Parietal lobe (tissue), 2 donors: ENCODE results near the gene TRPV4.

DNA sequence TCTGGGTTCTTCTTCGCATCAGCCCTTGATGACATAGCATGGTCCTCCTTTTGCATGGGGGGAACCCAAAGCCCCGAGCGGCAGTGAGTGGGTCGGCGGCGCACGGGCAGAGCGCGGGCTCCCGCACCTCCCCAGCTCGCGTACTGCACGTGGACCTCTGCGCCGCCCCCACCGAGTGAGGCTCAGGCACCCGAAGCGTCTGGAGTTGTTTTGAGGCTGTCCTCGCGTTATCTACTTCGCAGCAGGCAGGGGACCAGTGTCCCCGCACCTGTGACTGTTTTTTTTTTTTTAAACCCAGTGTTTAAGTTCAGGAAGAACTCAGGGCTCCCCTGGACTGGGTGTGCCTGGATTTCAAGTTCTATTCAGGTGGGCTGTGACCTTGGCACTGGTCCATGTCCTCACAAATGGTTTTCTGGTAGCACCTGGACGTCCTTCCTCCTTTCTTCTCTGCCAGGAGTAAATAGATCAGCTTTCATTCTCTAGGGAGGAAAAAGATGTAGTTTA is 1.3 kb upstream of the FOXN4 start:
- RAMPAGE, long total RNA = no peak

GRCh38 chr12:109446906-109447310 is 30.2 kb downstream of the KCTD10 start:
- RAMPAGE, long total RNA = no peak

- RAMPAGE, long total RNA = no peak
These were observed 28.3 kb downstream of the MMAB start for GRCh38 chr12:109545082-109545400.

DNA sequence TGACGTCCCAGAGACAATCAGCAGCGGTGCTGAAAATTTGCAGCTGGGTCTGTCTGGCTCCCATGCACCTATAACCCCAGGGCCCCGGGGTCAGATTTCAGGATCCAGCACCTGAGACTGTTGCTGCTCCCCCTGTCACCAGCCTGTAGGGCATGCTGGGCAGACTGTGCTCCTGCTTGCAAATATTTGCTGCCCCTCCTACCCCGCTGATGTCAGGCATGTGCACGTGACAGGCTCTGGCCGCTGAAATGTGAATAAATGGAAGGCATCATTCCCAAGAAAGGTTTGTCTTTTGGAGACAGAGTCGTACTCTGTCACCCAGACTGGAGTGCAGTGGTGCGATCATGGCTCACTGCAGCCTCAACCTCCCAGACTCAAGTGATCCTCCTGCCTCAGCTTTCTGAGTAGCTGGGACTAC is 5.9 kb downstream of the MMAB start:
- RAMPAGE, long total RNA = no peak

DNA sequence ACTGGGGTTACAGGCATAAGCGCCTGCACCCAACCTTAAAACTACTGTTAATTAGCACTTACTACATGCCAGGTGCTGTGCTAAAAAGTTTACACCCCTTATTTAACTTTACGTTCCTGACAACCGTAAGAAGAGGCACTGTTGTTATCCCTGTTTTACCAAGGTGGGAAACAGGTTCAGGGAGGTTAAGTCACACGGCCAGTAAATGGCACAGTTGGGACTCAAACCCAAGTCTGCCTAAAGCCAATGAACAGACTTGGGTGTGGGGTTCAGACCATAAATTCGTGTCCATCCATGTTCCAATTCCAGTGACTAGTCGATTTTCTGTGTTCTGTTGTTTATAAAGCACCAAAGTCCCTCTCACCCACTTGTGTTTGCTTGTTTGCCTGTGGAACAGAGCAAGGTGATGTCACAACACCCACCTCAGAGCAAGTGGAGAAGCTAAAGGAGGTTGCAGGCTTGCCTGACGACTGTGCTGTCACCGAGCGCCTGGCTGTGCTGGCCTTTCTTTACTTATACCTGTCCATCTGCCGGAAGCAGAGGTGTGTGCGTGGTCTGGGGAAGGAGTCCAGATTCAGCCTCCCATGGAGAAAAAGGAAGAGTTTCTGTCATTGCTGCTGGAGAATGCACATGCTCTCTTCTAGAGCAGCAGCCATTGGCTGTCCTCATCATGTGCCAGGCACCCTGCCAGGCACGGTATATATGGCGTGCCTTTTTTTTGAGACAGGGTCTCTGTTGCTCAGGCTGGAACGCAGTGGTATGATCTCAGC is 6.0 kb downstream of the MVK start:
- RAMPAGE, long total RNA = no peak

GRCh38 chr12:109580895-109581778 is 7.5 kb downstream of the MVK start:
- RAMPAGE, long total RNA = no peak

DNA sequence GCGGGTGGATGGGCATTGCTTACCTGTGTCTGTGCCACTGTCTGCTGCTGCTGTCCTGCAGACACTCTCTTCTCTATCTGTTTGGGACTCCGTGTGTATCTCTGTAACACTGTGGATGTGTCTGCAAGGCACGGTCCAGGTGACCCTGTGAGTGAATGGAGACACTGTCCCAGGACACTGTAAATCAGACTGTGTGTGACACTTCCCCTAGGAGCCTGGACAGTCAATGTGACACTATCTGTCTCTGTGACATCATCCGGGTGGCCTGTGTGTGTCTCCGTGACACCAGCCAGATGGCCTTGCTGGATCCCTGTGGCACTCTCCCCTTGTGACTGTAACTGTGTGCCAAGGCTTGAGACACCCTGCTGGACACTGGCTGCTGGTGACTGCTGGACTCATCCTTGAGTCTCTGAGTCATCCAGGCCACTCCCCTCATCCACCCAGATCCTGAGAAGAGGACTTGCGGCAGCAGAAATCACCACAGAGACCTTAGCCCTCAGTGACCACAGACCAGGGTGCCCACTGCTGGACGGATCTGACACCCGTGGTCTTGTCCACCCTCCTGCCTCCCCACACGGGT is 51.5 kb downstream of the MVK start:
- RAMPAGE, long total RNA = no peak

DNA sequence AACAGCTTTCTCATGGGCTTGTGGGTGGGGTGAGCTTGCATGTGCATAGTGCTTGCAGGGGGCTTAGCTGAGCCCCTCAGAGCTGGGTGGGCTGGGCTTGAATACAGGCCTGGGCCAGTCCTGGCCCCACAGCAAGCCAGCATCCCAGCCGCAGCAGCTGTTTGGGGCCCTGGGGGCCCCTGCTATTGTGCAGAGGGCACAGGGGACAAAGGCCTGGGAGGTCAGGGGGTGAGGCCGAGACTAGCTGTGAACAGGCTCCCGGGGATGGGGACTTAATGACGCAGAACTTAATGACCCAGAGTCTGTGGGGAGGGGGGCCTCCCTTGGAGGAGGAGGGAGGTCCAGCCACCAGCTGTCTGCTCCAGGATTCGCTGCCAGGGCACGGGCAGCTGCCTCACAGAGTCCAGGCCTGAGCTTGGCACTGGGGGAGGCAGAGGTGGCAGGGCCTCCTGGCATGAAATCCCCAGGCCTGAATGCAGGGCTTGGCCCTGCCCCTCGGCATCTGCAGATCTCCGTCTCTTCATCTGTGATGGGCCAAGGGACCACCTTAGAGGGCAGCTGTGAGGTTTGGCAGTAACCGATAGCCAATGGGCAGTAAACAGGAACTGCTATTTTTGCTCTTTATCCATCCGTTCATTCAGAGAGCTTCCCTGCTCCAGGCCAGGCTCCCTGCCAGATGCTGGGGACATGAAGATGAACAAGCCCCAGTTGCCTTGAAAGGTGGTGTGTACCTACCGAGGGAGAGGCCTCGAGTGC is 6.6 kb downstream of the FAM222A start:
- RAMPAGE, long total RNA = no peak

GRCh38 chr12:109779234-109779781 is 53.9 kb downstream of the TRPV4 start:
- RAMPAGE, long total RNA = no peak

GRCh38 chr12:109783792-109784334 is 49.3 kb downstream of the TRPV4 start:
- RAMPAGE, long total RNA = no peak

GRCh38 chr12:109833045-109833808 is at the start of gene TRPV4:
Gene TRPV4 (minus strand): TSS chr12:109833398.
- RAMPAGE, long total RNA = no peak

DNA sequence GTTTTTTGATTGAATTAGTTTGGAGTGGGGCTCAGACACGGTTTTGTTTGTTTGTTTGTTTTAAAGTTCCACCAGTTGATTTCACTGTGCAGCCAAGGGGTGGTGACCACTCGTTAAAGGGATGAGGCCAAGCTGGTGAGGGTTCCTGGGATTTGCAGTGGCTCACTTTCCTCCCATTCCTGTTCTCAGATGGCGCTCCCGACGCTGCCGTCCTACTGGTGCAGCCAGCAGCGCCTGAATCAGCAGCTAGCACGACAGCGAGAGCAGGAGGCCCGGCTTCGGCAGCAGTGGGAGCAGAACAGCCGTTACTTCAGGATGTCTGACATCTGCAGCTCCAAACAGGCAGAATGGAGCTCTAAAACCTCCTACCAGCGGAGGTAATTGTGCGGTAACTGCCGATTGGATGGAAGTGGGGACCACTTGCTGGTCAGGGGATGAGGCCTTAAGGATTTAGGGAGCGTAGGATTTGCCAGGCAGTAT is 2.8 kb downstream of the TCHP start:
- RAMPAGE, long total RNA = no peak

- RAMPAGE, long total RNA = no peak
These were observed 39.0 kb downstream of the TCHP start for GRCh38 chr12:109939152-109939469.

DNA sequence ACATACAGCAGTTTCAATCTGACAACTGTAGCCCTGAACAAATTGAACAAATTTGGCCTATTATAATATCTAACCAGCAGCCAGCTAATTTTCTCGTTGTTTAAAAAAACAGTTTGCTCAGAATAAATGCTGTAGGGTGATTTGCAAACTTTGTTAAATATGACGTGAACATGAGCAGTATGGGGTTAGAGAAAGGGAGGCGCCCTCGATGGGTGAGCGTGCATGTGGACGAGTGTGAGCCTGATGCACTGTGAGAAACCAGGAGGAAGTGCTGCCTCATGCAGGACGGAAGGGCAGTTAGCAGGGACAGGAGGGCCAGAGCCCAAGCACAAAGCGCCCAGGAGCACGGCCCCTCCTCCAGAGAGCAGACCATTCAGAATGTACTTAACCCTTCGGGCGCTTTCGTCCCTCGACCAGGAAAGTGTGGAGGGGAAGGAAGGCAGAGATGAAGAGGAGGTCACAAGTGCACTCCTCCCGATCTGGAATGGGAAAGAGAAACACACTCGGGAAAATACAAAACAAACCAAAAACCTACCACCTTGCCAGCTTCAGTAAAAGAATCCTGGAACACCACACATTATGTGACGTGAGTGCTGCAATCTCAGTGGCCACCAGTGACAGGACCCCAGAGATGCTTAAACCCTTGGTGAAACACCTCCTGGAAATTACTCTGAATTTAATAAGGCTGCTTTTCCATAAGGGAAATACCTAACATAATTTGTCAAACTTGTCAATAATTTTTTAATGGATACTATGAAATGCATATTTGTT is 45.0 kb downstream of the TCHP start:
- RAMPAGE, long total RNA = no peak

DNA sequence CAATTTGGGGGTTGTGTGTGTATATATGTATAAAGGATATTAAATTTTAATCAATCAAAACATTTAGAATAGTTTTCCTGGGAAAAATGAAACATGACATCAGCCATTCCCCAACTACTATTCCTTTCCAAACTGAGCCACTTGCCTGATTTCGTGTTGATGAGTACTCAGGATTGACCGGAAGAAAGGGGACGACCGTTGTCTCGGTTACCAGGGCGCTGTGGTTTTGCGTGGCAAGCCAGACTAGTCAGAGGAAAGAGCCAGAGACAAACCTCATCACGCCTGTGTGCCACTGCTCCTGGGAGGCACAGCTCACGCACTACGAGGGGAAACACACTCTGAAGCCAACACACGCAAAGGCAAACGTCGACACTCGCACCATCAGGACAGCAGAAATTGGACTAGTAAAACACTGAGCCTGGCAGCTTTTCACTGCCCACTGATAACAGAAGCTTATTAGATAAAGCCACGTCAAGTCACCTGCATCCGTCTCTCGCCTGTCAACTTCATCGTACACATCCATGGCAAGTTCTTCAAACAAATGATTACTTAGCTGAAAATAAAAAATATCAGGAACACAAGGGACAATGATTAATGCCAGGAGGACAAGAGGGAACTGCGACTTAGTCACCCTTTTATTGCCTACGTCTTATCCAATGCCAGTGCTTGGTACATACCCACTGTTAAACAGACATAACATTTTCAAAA is 34.9 kb downstream of the GIT2 start:
- RAMPAGE, long total RNA = no peak

DNA sequence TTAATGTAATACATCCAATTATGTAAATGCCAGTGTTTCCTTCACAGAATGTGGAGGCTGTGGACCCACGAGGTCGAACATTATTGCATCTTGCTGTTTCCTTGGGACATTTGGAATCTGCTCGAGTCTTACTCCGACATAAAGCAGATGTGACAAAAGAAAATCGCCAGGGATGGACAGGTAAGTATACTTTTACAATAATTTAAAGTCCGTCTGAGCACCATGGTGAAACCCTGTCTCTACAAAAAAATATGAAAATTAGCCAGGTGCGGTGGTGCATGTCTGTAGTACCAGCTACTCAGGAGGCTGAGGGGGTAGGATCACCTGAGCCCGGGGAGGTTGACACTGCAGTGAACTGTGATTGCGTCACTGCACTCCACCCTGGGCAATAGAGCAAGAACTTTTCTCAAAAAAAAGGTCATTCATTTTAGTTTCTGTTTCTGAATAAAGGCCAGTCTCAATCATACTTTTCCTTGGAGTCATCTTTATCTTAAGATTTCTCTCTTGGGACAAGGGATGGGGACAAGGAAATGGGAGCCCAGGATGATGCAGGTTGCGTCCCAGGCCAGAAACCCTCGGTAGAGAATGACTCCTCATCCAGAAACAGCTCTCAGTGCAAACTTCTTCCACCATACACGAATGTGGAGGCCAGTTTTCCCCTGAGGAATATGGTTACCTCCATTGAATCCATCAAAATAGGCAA is 12.9 kb downstream of the ANKRD13A start:
- RAMPAGE, long total RNA = no peak

- RAMPAGE, long total RNA = no peak
These were observed 12.0 kb upstream of the C12orf76 start for GRCh38 chr12:110060167-110060781.

DNA sequence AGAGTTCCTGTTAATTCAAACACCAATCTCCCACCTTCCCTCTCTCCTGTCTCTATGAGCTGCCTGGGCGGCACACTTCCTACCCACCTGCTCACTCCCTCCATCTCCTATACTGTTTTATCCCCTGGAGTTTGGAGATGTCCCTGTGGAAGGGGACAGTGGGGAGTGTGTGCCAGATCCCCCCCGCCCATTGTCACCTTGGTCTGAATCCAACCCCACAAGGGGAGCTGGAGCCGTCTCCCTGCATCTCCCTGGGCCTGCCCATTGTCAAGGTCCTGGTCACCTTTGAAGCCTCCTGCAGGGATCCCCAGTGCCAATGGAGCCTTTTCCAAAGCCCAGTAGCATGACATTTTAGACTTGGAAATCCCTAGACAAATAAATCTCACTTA is 30.7 kb upstream of the ATP2A2 start:
- RAMPAGE, long total RNA = no peak

DNA sequence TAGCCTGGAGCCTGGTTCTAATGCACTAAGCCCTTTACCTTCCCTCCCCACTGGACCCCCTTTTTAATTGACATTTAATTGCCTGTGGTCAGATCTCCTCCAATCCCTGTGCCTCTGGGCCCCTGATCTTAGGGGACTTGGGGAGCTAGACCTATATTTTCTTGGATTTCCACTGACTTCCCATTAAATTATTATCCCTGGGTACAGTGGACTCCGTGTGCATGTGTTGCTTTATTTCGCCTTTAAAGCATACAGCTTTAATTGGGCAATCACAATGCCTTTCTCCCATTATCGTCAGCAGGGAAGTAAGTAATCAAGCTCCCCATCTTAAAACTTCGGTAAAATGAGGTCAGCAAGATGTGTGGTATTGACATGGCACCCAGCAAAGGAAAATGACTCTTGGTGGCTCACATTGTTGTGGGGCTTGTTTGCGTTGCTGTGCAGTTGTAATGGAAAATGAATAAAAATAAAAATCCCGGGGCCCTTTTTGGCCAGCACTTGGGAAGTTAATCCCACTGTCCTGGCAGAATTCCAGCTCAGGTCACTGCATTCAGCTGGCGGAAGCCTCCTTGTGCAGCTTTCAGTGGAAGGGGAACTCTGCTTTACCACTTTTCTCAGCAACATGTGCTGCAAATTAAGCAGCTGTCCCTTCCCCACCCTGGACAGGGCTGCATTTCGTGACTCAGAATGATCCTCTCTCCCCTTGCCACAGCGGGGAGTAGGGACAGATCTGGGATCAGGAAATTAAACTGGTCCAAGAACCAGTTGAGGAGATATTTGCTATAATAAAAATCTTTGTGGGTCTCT is 14.0 kb upstream of the ATP2A2 start:
- RAMPAGE, long total RNA = no peak

DNA sequence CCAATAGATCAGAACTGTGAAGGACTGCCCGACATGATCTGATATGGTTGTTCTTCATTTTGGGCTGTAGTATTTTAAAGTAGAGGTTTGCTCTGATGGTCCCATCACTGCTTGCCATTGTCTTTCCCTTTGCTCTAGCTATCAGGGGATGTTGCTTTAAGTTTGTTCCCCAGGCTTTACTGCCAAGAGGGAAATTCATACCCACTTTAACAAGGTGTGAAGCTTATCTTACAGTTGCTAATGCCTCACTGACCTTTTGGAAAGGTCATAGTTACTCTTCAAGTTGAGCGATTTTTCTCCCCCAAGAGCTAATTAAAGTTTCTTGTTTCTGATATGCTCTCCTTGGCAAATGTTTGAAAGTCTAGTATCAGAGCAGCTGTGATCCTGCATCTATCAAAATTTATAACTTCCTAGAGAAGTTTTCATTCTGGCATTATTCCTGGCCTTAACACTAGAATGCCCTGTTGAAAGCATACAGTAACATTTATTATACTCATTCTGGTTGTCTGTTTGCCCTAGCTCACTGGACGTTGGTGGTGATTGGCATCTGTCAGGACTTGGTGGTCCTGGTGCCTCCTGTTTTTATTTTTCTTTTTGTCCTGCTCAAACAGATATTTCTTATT is 8.0 kb downstream of the ATP2A2 start:
- RAMPAGE, long total RNA = no peak